Islet of Langerhans (tissue), 1 donor: ENCODE results near the gene RGS9.

GRCh38 chr17:65050019-65051087 lies 6.2 kb downstream of the GNA13 start:
- RRBS = no CpG with 5 or more reads among the region's 7 CpGs

- RRBS = no CpG with 5 or more reads among the region's 11 CpGs
Observed at GRCh38 chr17:65054321-65055143, 2.0 kb downstream of the GNA13 start.

- RRBS = no CpG with 5 or more reads among the region's 44 CpGs
Observed at GRCh38 chr17:65136772-65137520, at the start of gene RGS9. RGS9 (plus strand) TSS chr17:65137370.

DNA sequence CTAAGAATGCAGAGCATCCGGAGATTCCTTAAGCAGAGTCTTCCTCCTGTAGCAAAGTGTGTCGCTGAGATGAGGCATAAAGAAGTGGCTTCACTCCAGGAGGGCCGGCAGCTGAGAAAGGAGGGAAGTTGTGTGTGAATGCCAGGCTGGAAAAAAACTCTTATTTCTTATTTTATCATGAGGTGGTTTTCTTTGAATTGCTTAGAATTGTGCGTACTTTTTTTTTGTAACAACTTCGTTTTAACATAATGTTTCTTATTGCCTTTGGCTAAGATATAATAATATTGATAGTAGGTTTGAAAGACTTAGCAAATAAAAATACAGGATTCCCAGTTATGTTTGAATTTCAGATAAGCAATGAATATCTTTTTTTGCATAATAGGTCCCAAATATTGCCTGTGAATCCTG lies 46.8 kb downstream of the RGS9 start:
- RRBS = 55% methylated on average over 2 of the region's 5 CpGs

GRCh38 chr17:65290589-65291162 lies 153.5 kb downstream of the RGS9 start:
- RRBS = no CpG with 5 or more reads among the region's 8 CpGs

DNA sequence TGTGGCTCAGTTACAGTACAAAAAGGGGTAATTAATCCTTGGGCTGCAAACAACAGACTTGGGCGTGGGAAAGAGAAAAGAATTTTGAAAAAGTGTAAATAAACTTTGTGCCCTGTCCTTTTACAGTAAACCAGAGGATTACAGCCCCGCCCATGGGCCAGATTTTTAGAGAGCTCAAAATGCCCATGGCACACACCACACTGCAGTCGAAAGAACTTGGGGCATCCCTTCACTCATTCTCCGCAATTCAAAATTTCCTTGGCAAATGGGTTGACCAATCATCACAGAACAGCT lies 73.2 kb upstream of the AXIN2 start:
- RRBS = no CpG with 5 or more reads among the region's 4 CpGs

GRCh38 chr17:65903234-65903506 lies 288.8 kb downstream of the CEP112 start:
- RRBS = no CpG with 5 or more reads among the region's 4 CpGs

DNA sequence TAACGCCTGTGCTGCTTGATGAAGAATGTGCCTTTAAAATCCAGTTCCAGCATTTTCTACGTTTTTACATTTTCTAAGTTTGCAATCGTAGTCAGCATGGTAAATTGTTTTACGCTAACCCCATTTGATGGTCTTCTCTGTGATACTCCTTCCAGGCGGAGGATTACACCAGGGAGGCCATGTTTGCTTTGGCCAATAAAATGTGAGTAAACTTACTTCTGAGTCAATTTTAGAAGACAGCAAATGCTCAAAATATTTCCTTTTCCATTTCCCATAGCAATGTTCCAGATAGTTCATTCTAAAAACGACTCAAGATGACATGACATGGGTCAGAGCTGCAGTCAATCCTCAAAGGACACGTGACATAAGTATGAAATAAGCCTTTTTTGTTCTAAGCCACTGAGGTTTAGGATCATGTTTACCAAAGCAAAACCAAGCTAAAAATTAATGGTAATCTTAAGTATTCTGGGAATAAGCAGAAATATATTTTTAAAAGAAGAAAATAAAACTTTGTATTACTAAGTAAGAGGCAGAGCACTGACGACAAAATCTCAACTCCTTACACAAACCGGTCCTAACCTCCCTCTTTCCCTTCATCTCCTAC lies 266.3 kb downstream of the CEP112 start:
- RRBS = no CpG with 5 or more reads among the region's 9 CpGs

DNA sequence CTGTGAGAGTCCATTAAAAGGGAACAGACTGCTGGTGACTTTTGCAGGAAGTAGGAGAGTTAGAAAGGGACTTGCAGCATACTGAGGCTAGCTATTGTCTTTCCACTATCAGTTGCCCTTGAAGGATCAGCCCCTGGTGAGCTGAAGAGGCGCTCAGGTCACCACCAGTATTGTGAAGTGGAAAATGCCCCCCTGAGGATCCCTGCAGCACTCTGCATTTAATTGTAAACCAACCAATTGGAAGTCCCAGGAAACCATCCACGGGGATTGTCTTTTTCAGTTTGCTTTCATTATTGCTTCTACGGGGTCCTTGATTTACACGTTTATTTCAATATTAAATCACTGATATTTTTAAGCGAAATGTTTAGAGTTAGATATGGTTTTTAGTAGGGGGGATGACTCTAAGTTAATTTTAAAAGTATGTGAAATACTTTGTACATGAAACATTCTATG lies 2.5 kb downstream of the PRKCA start:
- RRBS = no CpG with 5 or more reads among the region's 5 CpGs

- RRBS = no CpG with 5 or more reads among the region's 3 CpGs
Observed at GRCh38 chr17:66348606-66349111, 46.2 kb downstream of the PRKCA start.

DNA sequence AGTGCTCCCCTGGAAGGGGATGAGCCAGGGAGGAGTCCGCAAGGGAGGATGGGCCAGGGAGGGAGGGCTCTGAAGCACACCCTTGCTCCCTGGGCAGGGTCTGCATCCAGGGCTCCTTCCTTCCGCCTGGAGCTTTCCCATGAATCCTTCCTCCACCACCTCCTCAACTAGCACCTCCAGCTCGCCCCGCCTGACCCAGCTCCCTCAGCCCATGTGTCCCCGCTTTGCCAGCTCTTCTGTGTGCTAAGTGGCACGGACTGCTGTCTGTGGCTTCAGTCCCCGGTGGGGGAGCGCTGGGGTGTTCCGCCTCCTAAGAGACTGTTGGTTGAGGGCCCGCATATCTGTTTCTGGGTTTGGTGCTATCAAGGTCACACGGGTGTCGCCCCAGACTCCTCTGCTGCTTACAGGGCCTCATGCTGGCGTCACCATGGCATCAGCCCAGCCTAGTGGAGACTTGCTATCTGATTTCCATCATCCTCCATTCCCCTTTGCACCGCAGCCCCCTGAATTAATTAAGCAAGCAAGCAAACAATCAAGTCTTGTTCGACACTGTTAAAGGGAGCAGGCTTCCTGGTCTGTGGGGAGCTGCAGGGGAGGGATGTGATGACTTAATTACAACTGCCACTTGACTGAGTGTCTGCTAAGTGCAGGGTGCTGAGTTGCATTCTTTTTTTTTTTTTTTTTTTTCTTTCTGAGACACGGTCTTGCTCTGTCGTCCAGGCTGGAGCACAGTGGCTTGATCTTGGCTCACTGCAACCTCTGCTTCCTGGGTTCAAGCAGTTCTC lies 71.8 kb downstream of the PRKCA start:
- RRBS = no CpG with 5 or more reads among the region's 17 CpGs

- RRBS = no CpG with 5 or more reads among the region's 12 CpGs
Observed at GRCh38 chr17:66397996-66398947, 95.9 kb downstream of the PRKCA start.

DNA sequence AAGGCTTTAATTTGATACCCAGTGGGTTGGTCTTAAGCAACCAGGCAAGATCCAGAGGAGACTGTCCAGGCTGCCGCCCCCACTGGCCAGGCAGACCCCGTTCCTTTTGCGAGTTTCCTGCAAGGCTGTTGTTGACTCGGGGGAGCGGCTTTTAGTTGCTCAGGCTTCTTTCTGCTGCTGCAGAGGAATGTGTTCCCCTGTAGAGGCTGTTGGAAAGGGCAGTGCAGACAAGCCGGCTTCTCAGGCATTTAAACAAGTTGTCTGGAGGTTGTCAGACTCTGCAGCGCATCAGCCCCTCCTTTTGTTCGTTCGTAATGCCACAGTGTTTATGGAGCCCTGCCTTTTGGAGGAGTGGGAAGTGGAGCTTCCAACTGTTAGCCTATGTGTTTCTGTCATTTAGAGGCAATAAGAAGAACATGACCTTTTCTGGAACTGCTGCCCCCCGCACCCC lies 231.2 kb downstream of the PRKCA start:
- RRBS = no CpG with 5 or more reads among the region's 10 CpGs

DNA sequence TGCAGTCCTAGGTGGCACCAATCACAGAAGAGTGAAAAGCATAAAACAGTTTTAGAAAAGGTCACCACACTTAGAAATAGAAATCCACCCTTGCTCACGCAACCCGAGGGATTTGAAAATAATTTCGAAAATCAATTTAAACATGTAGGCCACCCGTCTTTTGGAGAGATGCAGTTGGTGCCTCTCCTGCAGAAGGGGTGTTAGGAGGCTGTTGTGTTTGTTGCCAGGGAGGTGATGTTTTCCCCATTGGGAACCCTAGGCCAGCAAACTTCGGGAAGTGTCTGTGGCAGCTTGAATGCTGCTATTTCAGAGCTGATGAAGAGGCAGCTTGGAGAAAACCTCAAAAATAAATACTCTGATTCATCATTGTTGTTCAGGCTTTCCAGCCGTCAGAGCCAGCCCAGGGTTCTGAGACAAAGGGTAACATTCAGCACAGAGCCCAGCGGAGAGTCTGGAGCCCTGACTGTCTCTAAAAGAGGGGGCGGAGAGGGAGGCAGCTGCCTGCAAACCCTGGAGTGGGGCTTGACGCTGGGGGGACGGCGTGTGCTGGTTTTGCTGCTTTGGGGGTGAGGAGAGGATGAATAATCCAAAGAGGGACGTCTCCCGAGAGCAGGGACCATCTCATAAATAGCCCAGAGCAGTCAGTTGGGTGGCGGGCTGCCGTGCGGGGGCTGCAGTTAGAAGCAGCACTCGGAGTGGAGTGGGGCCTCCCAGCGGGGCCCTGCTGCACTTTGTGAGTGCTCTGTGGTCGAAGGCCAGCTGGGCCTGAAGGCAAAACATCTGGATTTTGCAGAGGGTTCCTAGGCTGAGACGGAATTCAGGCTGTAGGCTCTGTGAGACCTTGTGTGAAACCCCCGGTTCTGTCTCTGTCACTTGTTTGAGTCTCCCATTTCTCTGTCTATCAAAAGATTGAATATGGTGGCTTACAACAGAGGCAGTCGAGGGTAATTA lies 237.7 kb downstream of the PRKCA start:
- RRBS = no CpG with 5 or more reads among the region's 22 CpGs

GRCh38 chr17:66541974-66542624 lies 239.7 kb downstream of the PRKCA start:
- RRBS = no CpG with 5 or more reads among the region's 6 CpGs

DNA sequence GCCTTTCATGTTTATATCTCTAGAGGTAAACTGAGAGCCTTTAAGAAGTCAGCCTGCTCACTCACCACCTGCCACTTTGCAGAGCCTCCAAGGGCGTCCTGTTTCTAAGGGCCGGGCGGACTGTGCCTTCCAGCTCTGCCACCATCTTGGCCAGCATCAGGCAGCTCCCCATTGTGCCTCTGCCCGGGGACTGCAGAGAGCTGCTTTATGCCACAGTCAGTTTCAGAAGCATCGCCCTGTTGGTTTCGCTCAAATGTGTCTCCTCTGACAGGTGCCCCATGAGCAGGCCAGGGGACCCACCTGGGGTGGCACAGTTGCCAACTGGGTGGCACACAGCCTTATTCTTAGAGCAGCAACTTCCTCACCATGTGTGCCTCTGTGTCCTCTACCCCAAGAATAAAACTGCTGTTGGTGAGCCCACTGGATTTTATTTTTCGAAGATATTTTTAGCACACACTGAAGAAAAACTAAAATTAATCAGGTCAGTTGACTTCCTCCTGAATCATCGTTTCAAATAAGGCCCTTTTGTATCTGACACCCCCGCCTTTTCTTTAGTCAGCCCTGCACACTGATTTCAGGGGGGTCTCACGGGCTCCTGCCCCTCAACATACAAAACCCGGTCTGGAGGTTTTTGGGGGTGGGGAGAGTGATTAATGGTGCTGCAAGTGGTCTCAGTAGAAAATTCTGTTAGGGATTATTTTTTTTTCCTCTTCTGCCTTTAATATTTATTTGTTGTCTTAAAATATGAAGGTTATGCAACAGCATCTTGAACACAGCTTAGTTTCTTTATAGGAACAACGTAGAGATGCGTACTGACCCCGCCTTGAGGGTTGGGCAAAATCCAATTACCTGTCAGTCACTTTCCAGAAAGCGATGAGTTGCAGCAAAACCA lies 44.8 kb upstream of the CACNG5 start:
- RRBS = 99% methylated on average over 3 of the region's 15 CpGs

DNA sequence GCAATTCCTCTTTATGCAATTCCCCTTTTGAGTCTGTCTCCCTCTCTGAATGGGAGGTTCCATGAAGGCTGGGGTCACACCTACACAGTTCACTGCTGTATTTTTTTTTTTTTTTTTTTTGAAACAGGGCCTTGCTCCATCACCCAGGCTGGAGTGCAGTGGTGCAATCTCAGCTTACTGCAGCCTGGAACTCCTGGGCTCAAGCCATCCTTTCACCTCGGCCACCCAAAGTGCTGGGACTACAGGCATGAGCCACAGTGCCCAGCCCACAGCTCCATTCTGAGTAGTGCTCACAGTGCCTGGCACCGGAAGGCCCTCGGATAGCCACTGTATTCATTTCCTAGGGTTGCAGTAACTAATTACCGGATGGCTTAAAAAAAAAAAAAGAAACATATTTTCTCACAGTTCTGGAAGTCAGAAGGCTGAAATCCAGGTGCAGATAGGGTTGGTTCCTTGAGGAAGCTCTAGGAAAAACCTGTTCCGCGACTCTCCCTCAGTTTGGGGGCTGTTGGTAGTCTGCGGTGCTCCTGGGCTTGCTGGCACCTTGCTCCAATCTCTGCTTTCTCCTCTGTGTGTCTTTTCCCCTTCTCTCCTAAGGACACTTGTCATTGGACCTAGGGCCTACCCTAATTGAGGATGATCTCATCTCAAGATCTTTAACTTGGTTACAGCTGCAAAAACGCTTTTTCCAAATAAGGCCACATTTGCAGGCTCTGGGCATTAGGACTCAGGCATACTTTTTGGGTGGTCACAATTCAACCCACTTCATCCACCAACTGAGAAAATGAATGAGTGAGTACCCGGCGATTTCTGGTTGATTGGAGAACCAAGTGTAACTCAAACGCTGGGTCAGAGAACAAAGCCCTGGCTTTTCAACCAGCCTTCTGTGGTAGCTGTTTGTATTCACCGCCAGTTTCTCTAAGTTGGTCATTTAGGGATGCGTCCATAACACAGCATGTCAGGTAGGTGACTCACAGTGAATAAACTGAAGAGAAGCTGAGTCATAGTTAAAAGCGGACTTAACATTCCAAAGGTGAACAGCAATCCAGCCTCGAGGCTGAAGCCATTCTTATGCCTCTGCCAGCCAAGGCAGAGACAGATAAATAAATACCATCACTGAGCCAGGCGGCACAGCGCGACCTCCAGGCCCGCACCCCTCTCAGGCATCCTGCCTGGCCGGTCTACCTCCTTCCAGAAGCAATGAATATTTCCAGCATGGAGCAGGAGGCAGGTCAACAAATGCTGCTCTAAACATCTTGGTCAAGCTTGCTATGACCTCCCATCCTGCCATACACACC lies 12.9 kb upstream of the CACNG4 start:
- RRBS = 91% methylated on average over 3 of the region's 20 CpGs

- RRBS = 4% methylated on average over 14 of the region's 34 CpGs
Observed at GRCh38 chr17:66965958-66966719, 1.6 kb downstream of the CACNG4 start.

DNA sequence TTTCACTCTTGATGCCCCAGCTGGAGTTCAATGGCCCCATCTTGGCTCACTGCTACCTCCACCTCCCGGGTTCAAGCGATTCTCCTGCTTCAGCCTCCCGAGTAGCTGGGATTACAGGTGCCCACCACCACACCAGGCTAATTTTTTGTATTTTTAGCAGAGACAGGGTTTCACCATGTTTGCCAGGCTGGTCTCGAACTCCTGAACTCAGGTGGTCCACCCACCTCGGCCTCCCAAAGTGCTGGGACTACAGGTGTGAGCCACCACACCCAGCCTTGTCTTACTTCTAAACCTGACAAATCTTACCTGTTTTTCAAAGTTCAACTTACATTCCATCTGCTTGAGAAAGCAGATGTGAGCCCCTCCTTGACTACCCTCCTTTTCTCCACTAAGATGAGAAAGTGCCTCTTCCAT lies 73.1 kb downstream of the HELZ start:
- RRBS = no CpG with 5 or more reads among the region's 5 CpGs

GRCh38 chr17:67258789-67259152 lies 13.8 kb upstream of the HELZ start:
- RRBS = no CpG with 5 or more reads among the region's 7 CpGs